H4 (cell line): ENCODE measurements around a stretch of chr21.

- RAMPAGE, long total RNA, result no peak
Measured at GRCh38 chr21:17441384-17441919, 71.4 kb upstream of the CXADR start.

- RAMPAGE, long total RNA, result no peak
Measured at GRCh38 chr21:17476028-17476549, 36.8 kb upstream of the CXADR start.

GRCh38 chr21:17598223-17599066 lies 14.3 kb downstream of the BTG3 start:
- RAMPAGE, long total RNA, result no peak

DNA sequence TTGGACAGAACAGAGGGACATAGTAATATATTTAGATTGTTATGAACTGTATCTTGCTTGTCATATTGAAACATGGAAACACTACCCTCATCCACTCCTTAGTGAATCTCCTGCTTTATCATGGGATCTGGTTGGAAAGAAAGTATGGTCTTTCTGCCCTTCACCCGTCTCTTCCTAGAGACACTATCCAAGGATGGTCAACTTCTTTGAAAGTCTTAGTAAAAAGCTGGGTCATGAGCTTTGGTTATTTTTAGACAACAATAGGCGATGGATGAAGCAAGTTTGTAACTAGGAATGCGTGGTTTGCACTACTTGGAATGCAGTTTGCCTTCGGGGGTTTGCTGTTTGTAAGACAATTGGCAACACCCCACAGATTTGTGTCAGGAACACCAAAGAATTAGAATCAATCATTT lies 60.5 kb upstream of the BTG3 start:
- RAMPAGE, long total RNA, result no peak

DNA sequence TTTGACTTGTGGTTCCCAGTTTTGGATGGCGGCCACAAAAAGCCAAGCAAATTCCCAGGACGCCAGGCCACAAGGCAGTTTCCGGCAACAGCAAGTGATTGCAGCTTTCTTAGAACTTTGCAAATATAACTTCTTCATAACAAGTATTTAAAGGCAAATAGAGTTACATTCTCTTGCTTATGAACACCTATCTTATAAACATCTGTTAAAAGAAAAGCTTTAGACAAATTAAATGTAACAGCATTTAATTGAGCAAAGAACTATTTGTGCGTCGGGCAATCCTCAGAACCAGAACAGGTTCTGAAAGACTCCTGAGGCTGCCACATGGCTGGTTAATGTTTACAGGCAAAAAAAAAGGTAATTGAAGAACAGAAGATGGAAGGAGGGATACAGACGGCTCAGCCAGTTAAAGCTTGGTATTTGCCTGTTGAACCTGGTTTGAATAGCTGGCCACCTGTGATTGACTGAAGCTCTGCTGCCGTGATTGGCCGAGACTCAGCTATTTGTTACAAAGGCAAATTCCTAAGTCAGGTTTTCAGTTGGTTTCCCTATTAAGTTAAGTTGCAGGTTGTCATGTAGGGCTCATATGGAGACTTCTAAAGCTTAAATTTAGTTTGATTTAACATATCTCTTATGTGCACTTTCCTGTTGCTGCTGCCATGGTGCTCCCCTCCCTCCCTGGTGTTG lies 80.7 kb downstream of the C21orf91 start:
- RAMPAGE, long total RNA, result no peak

GRCh38 chr21:17808388-17808833 lies 10.7 kb downstream of the C21orf91 start:
- RAMPAGE, long total RNA, result no peak

DNA sequence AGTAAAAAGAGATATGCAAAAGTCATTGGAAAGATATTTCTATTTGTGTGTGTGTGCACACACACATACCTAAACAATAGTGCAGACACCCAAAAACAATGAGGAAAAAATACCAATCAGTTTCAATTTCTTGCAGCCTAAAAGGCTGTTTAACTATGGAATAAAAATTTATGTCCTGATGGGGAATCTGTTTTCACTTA lies 257.5 kb upstream of the TMPRSS15 start:
- RAMPAGE, long total RNA, result no peak

DNA sequence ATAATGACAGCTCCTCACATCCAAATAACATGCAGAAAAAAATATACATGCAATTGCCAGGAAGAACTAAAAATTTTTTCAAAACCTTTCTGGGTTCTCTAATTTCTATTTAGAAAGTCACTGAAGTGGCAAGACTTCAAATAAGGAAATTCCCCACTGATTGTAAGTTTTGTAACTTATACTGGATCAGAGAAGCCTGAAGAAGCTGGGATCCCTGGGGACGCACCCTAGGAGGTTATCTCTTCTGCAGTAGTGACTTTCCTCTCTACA lies 182.7 kb downstream of the MRPL39 start:
- RAMPAGE, long total RNA, result no peak

- RAMPAGE, long total RNA, result no peak
Measured at GRCh38 chr21:25736109-25736685, 1.4 kb downstream of the GABPA start.

DNA sequence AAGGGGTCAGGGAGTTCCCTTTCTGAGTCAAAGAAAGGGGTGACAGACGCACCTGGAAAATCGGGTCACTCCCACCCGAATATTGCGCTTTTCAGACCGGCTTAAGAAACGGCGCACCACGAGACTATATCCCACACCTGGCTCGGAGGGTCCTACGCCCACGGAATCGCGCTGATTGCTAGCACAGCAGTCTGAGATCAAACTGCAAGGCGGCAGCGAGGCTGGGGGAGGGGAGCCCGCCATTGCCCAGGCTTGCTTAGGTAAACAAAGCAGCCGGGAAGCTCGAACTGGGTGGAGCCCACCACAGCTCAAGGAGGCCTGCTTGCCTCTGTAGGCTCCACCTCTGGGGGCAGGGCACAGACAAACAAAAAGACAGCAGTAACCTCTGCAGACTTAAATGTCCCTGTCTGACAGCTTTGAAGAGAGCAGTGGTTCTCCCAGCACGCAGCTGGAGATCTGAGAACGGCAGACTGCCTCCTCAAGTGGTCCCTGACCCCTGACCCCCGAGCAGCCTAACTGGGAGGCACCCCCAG lies 183.9 kb downstream of the GABPA start:
- RAMPAGE, long total RNA, result no peak

GRCh38 chr21:25998129-25998630 lies 172.4 kb downstream of the APP start:
- RAMPAGE, long total RNA, result no peak

GRCh38 chr21:26109341-26109567 lies 61.3 kb downstream of the APP start:
- RAMPAGE, long total RNA, result no peak

DNA sequence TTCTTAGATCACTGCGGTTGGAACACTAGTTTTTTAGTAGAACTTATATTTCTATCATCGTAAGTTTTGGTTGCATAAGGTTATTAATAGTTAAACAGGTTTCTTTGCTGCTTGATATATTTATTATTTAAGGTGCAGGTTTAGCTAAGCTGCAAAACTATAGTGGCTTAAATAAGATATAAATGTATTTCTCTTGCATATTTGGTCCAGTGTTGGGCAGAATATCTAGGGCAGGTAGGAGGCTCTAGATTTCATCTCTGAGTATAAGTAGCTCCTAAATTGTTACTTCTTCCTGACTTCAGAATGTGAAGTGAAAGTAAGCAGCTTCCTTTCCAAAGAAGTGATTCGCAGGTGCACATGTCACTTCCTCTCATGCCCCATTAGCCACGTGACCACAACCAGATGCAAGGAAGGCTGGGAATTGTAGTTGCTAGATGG lies 113.0 kb upstream of the CYYR1 start:
- RAMPAGE, long total RNA, result no peak

GRCh38 chr21:26800711-26801441 lies 44.3 kb downstream of the ADAMTS1 start:
- RAMPAGE, long total RNA, result no peak

- RAMPAGE, long total RNA, result no peak
Measured at GRCh38 chr21:26835968-26837261, 8.8 kb downstream of the ADAMTS1 start.

GRCh38 chr21:26839372-26840193 lies 5.6 kb downstream of the ADAMTS1 start:
- RAMPAGE, long total RNA, result no peak

DNA sequence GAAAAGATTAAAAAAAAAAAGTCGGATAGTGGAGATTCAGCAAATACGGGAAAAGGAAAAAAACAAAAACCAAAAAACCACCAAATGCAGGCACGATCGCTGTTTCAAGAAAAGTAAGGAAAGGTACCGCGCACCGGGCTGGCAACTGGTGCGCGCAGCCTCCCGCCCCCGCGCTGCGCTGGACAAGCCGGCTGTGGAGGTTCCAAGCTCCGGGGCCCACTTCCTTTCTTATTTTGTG lies 320 bp downstream of the ADAMTS5 start:
- RAMPAGE, long total RNA, result no peak

GRCh38 chr21:27448415-27448769 lies 481.5 kb upstream of the ADAMTS5 start:
- RAMPAGE, long total RNA, result no peak

- RAMPAGE, long total RNA, result no peak
Measured at GRCh38 chr21:28089644-28090856, 795.1 kb downstream of the N6AMT1 start.

GRCh38 chr21:28099250-28099698 lies 785.9 kb downstream of the N6AMT1 start:
- RAMPAGE, long total RNA, result no peak